Breast epithelium (tissue), 2 donors: ENCODE measurements around a stretch of chr18.

- PRO-cap = no peak
- RAMPAGE, long total RNA, 2 experiments = no peak in any of the 2 experiments
These were observed 17.2 kb downstream of the DYNAP start for GRCh38 chr18:54608124-54608740.

GRCh38 chr18:54832384-54832890 lies 4.2 kb downstream of the RAB27B start:
- PRO-cap = no peak
- RAMPAGE, long total RNA, 2 experiments = no peak in any of the 2 experiments

DNA sequence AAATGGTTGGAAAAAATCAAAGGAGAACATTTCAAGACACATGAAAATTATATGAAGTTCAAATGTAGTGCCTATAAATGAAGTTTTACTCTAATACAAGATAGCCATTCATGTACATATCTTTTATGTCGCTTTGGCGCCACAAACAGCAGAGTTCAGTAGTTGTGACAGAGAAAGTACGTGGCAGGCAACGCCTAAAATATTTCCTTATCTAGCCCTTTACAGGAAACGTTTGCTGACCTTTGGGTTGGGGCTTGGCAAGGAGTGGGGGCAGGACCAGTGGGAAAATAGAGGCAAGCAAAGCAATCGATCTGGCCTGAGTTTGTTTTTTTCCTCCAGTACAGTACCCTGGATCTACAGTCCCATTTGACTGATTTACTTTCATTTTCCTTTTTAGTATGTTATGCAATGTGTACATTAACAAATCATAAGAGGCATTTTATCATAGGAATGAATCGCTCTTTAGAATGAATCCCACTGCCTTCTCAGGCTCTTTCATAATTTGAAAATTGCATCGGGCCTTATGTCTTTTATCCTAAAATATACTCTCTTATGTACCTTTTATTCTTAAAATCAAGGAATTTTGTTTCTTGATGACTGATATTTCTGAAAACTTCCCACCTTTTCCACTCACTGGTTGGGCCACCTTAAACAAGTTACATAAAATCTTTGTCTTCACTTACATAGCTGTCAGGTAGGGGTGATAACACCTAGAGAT lies 13.0 kb downstream of the CCDC68 start:
- PRO-cap = no peak
- RAMPAGE, long total RNA, 2 experiments = no peak in any of the 2 experiments

- PRO-cap = no peak
- RAMPAGE, long total RNA, 2 experiments = no peak in any of the 2 experiments
These were observed 248.8 kb downstream of the TCF4 start for GRCh38 chr18:55339073-55339728.

DNA sequence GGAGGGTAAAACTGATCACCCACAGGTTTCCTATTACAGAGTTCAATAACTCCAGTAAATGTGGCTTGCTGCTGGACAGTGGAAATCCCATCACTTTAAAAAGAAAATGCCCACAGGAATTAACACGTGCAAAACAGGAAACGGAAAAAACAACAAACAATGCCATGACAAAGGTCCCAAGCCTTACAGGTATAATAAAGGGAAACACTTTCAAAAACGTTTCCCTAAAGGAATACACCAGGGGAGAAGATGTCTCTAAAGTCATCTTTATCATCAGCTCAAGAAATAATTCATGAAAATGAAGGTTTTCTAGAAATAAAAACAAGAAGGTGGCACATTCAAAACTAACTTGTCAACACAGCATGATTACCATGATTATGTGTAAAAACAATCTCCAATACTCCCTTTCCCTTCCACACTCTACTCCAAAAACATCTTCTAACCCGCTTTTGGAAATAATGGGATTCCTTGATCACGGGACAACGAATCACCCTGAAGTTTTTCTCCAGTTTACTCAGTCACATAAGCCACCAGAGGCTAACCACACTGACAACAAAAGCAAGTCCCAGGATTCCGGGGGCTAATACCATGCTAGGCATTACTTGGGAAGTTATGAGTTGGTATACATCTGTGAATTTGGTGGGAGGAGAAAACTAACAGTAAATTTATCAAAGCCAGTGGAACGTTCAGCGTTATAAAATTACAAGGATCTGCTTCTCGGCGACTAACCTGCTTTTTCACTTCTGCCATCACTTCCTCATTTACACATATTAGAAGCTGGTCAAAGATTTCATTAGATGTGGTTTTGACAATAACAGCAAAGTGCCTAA lies 167.8 kb downstream of the TCF4 start:
- PRO-cap = no peak
- RAMPAGE, long total RNA, 2 experiments = no peak in any of the 2 experiments

GRCh38 chr18:55422115-55423222 lies 165.5 kb downstream of the TCF4 start:
- PRO-cap = no peak
- RAMPAGE, long total RNA, 2 experiments = no peak in any of the 2 experiments

DNA sequence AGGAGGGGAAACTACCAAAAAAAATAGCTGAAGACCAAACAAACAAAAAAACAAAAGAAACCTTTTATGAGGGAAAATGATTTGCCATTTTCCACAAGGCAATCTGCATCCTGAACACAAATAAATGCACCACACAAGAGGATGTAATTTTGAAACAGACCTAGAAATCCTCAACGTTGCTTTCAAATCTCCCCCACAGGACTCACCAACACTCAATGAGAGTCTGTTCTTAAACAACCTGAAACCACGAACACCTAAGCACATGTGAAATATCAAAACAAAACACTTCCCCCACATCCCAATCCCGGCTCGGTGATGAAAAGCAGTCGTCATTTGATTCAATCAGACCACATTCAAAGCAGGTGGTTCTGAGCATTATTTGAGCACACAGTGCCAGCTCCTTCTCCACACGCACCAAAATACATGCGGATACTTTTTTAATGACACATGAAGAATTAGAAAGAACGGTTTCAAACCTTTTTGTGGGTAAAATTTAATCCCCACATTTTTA lies 98.4 kb downstream of the TCF4 start:
- PRO-cap = no peak
- RAMPAGE, long total RNA, 2 experiments = no peak in any of the 2 experiments

GRCh38 chr18:55498118-55498328 lies 90.0 kb downstream of the TCF4 start:
- PRO-cap = no peak
- RAMPAGE, long total RNA, 2 experiments = no peak in any of the 2 experiments

DNA sequence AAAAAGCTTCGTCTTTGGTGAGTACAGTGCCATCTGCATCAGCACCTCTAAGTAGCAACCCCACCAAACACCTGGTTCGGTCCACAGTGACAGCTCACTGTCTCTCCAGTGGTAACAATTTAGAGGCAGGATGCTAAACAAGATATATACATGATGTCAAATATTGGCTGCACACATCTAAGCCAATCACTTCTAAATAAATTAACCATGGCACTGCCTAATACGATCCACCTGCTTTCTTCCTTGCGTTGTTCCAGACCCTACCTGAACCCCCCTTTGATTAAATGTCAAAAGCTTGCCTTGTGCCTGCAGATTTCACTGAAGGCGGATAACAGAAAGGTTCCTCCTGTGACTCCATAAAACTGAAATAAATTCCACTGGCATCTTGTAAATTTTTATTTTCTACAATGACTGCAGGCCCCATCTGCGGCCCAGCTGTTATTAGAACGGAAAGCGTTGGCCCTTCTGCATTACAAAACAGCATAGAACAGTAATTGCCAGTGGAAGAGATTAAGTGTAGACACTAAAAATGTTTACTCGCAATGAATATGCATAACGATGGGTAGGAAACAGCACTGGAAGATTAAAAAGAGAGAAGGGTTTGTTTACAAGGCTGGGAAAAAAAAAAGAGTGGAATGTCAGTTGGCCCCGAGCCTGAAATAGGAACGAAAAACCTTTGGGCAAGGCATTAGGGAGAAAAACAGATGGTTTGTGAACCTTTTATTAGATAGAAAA lies 275.7 kb upstream of the TCF4 start:
- PRO-cap = no peak
- RAMPAGE, long total RNA, 2 experiments = no peak in any of the 2 experiments

DNA sequence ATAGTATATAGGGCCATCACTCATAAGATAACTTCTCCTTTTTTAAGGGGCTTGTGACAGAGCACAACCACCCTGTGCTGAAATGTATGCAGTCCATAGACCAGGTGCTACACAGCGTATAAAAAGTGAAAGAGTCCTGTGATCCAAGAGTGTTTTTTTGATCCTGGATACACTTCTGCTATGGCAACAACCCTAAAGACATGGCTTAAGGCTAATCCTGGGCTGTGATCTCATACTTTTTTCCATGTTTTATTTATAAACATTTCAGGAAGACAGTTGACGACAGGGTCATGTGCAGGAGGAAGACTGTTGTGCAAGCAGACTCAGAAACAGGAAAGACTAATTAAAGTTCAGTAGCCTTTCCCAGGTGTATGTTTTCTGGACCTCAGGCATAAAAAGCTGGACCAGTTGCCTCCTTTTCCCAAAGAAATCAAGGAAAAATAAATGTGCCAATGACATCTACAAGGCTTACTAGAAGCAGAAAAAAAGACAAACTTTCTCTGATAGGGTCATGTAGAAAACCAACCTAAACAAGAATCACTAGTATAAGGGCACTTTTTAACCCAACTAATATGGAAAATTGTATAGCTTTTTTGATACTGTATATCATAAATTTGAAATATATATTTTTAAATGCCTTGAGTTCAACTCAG lies 400.7 kb upstream of the TCF4 start:
- PRO-cap = no peak
- RAMPAGE, long total RNA, 2 experiments = no peak in any of the 2 experiments

GRCh38 chr18:57121325-57122321 lies 25.3 kb upstream of the BOD1L2 start:
- PRO-cap = no peak
- RAMPAGE, long total RNA, 2 experiments = no peak in any of the 2 experiments

DNA sequence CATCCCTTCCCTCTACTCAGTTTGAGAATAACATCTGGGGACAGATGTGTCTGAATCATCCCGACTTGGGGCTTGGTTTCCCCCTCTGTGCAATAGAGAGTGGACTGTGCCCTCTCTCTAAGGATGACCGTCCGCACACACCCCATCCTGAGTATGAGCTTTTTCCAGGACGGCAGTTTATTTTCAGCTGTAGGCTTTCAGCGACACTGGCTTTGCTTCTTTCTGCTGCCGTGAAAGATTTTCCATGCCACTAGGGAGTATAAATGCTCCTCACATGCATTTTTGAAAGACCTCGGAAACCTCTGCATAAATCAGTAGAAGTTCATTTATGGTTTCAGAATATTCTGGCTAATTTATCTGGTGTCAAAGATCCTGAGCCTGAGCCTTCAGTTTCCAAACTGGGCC lies 53.5 kb downstream of the FECH start:
- PRO-cap = no peak
- RAMPAGE, long total RNA, 2 experiments = no peak in any of the 2 experiments

GRCh38 chr18:57581092-57581806 lies 5.3 kb downstream of the FECH start:
- PRO-cap = no peak
- RAMPAGE, long total RNA, 2 experiments = no peak in any of the 2 experiments

GRCh38 chr18:57719327-57720112 lies 83.6 kb downstream of the ATP8B1 start:
- PRO-cap = no peak
- RAMPAGE, long total RNA, 2 experiments = no peak in any of the 2 experiments

GRCh38 chr18:57727985-57728387 lies 75.1 kb downstream of the ATP8B1 start:
- PRO-cap = no peak
- RAMPAGE, long total RNA, 2 experiments = no peak in any of the 2 experiments

DNA sequence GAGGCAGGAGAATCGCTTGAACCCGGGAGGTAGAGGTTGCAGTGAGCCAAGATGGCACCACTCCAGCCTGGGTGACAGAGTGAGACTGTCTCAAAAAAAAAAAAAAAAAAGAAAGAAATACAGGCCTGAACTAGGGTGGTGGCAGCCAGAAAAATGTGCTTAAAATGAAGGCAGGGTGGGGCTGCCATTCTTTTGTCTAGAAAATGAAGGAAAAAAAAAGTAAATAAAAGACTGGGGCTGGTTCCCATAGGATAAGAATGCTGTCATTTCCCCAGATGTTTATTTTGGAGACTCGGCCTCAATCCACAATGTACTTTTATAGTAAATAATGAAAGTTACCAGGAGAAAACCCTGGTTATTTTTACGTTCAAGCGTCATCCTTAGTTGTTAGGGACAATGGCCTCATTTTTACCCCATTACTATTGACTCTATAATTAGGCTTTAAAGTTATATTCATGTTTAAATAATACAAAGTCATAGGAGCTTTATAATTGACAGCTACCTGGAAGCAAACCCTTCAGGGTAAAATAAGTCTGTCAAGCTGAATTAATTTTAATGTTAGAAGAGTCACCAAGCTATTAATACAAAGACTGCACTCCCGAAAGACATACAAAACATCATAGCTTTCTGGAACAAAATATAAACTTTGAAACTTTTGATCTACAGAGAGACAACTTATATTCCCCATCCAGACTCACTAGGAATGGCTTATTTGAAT lies 58.7 kb downstream of the ATP8B1 start:
- PRO-cap = no peak
- RAMPAGE, long total RNA, 2 experiments = no peak in any of the 2 experiments

DNA sequence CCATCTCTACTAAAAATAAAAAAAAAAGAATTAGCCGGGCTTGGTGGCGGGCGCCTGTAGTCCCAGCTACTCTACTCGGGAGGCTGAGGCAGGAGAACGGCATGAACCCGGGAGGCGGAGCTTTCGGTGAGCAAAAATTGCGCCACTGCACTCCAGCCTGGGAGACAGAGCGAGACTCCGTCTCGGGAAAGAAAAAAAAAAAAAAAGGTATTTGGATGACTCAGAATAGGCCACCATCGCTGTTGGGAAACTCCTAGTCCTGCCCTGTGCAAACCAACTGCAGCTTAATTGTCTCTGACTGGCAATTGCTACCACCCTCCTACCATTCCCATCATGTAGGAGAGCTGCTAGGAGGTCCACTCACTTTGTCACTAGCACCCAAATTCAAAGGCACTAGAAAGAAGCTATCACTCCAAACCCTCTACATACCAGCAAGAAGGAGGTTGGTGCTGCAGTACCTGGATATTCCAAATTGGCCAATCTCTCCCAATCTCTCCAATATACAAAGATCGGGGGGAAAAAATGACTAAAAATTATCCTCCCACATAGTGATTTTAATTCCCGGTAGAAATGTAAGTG lies 43.4 kb downstream of the ATP8B1 start:
- PRO-cap = no peak
- RAMPAGE, long total RNA, 2 experiments = no peak in any of the 2 experiments

GRCh38 chr18:57784505-57785244 lies 18.4 kb downstream of the ATP8B1 start:
- PRO-cap = no peak
- RAMPAGE, long total RNA, 2 experiments = no peak in any of the 2 experiments

DNA sequence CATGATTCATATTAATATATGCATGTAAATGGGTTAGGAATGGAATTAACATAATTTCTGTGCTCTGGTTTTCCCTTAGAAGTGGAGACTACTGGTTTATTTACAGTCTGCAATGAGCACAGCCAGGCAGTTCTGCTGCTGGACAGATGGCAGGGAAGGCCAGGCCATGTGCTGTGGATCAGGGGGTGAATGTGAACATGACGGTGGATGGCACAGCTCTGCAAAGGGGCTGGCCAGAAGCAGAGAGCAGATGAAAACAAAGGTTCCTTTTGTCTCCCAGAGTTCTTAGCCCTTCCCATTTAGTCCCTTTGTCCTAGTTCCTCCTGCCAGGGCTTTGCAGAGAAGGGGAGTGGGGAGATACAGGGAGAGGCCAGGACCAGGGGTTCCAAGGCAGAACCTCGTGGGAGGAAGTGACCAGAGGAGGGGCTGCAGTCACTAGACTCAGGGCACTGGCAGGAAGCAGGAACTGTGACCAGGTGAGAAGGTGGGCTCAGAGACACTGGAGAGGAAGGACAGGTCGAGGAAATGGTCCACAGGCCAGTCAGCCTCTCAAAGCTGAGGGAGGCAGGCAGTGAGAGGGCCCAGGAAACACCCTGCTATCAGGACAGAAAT lies 112.9 kb upstream of the ATP8B1 start:
- PRO-cap = no peak
- RAMPAGE, long total RNA, 2 experiments = no peak in any of the 2 experiments

DNA sequence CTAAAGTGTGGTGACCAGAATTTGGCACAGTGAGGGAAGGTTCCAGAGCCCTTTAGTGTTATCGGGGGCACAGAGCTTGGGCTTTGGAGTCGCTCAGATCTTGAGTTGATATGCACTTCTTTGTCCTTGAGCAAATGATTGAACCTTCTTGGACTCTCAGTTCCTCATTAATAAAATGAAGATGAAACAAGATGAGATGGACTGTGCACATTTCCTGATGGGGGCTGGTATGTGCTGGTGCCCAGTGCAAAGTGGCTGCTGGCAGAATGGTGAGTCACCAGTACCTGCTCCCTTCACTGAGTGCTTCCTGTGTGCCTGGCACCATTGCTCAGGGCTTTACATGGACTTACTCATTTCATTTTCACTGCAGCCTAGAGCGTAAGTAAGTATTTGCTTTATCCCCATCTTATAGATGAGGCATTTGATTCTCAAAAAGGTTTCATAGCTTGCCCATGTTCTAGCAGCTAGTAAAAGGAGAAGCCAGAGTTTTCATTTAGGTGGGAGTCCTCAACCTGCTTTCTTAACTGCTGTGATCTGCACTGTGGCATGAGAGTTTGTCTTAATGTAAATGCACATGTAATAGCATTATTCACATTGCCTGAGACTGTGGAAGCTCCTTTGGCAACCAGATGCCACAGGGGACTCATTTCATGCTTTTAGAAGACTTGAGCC lies 47.4 kb downstream of the NEDD4L start:
- PRO-cap = no peak
- RAMPAGE, long total RNA, 2 experiments = no peak in any of the 2 experiments